Heart right ventricle (tissue), 2 donors: Measurements from ENCODE around the genes SERPINB4 and SERPINB3.

DNA sequence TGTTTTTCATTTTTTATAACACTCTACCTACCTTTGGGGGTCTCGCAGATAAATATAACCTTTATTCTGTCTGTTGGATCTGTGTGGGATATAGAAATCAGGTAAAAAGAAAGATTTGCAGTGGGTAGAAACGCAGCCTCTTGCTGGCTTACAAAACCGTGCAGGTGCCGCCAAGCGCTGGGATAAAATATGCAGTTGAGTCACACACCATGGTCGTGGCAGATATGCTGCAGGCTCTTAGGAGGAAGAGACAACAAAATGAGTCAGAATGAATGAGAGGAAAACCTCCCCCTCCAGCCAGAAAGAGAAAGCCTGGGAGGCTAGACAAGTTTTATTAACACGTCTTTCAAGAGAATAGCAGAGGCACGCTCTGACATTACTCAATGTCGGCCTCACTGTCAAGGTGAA is 37.2 kb upstream of the ZCCHC2 start:
- PRO-cap, 2 experiments, result no peak in any of the 2 experiments

DNA sequence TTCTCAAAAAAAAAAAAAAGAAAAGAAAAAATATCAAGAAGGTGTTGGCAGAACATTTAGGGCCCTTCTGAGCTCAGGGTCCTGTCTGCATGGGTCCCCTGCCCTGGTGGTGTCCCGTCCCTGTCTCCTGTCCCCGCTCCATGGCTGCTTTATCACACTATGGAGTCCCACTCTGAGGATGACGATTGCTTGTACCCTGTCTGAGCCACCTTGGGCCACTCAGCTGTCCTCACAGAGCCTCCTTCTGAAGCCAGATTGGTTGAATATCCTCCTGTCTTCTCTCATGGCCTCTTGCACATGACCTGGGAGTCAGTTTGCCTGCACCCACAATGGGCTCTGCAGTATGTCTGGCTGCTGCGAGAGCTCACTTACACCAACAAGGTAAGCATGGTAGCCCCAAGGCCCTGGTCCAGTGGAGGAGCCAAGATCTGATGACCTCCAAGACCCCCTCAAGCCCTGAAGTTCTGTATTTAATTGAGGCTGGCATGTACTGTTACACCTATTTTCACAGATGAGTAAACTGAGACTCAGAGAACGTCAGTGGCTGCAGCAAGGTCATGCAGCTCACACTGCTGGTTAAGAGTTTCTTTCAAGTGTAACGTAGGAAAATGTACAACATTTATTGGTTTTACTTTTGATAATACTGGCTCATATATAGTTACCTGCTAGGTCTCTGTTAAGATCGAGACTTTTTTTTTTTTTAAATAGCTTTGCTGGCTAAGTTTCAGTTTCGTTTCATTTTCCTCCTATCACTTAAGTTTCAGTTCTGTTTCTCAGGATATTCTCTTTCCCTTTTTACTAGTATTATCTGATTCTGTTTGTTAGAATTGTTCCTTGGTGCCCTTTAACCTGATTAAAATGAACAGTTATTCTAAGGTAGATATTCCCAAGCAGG is 16.9 kb upstream of the ZCCHC2 start:
- PRO-cap, 2 experiments, result no peak in any of the 2 experiments

GRCh38 chr18:62611977-62612615 is 89.3 kb downstream of the ZCCHC2 start:
- PRO-cap, 2 experiments, result peak in 2 of 2 experiments; most common plus-strand start chr18:62612252 (in 1); most common minus-strand start chr18:62612120 (in 2)

- PRO-cap, 2 experiments, result no peak in any of the 2 experiments
Observed at GRCh38 chr18:62690252-62690728, 25.1 kb upstream of the PHLPP1 start.

- PRO-cap, 2 experiments, result no peak in any of the 2 experiments
Observed at GRCh38 chr18:62978264-62979361, 263.3 kb downstream of the PHLPP1 start.

- PRO-cap, 2 experiments, result no peak in any of the 2 experiments
Observed at GRCh38 chr18:62991793-62992427, 276.6 kb downstream of the PHLPP1 start.

DNA sequence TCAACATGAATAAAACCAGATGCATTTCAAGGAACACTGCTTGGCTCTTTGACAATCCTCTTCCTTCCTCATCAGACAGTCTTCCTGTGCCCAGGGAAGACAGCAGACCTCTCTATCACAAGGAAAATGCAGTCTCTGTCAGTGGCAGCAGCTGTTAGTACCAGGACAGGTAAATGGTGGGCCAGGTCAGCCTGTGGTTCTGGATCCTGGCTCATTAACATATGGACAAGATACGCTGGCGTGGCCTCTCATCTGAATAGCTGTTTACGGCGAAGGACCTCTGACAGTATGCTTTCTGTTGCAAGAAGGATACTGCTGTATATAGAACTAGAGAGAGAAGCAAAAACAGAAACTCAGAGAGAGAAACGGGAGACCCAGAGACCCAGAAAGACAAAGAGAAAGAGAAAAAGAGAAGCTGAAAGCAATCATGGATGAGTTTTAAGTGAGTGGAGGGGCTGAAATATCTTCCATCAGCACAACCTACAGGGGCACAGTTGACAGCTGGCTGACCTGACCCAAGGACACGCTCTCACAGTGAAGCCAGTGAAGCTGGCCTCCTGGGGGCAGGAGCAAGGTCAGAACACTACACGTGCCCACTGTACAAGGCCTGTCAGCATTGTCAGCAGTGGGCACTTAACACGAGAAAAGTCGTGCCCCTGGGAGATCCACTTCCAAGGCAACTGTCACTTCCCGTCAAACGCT is 176.6 kb downstream of the BCL2 start:
- PRO-cap, 2 experiments, result no peak in any of the 2 experiments

DNA sequence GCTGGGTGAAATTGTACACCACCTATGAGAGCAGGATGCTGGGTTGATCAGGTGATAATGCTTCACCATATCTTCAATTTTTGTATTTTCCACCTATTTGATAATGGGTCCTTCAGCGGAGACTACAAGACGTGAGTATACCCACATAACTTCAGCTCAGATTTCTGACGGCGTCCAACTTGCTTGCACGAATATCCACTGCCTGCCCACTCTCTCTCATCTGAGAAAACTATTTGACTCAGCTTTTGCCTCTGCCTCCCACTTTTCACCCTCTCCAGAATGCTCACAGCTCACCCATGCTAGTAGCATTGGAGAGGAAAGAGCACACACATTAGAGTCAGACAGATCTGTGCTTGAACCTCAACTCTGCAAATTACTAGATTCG is 166.8 kb downstream of the BCL2 start:
- PRO-cap, 2 experiments, result no peak in any of the 2 experiments

- PRO-cap, 2 experiments, result no peak in any of the 2 experiments
Observed at GRCh38 chr18:63155798-63156889, 163.4 kb downstream of the BCL2 start.

DNA sequence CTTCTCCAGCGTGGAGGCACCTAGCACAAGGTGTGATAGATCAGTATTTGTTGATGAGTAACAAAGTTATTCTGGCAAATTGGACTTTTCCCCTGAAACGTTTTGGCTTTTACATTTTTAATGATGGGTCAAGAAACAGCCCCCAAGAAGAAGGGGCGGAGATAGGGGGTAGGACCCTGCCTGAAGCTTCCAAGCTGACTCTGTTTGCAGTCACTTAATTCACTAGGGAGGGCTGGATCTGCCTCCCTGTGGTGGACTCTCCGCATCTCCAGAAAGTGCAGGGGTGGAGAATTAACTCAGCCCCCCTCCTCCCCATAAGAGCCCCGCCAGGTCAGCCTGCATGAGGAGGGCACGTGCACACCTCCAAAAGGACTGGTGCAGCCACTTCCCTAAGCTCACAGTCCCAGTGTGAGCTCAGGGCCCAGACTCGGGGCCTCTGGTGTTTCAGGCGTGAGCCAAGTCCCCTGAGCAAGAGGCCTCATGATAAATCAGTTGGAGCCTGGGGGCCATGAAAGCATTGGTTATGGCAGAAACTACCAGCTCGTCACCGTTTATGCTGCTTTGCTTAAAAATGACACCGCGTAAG is 141.9 kb downstream of the BCL2 start:
- PRO-cap, 2 experiments, result no peak in any of the 2 experiments

DNA sequence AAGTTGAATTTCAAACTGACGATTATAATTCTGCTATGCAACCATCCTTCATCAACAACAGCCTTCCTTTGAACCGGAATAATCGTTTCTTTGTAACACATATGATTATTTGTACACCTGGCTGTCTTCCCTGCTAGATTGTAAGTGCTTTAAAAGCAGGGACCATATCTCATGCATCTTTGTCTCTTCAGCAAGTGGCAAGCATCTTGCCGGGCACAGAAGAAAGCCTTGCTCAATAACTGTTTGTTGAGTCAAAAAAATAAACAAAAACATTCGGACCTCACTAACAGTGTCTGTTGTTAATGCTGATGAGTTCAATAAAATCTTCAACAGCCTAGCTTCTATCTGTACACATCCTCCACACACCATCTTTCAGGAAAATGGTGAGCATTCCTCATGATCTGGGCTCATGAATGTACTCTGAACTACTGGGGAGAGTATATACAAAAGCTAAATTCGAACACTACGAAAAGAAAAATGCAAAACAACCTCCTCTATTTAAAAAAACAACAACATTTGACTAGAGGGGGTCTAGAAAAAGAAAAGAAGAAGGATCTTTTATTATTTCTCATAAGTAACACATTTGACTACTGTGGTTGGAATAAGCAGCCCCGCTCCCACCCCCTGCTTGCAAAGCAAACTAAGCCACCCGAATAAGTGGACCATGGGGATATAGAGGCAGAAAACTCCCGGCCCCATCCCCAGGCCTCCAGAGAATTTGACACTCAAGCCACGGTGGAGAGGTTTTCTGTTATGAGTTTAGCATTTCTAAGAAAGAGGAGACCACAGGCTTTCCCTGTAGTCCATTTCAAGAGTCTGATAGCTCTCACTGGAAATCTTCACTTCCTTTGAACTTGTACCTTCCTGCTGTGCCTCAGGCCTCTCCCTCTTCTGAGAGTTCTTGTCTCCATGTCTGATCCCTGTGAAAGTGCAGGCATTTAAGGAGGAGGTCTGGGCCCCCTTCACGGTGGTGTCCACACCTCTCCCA is 114.1 kb downstream of the BCL2 start:
- PRO-cap, 2 experiments, result no peak in any of the 2 experiments

DNA sequence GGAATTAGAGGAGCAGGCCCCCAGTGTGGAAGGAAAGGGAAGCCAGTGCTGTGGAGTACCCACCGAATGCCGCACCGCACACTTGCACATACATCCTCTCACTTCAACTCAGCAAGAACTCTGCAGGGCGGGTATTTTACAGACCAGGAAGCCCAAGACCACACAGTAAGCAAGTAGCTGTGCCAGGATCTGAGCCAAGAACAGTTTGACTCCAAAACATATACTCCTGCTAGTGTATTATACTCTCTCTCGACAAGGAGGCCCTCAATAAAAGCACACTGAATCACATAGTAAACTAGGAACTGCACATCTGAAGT is 69.7 kb downstream of the BCL2 start:
- PRO-cap, 2 experiments, result no peak in any of the 2 experiments

DNA sequence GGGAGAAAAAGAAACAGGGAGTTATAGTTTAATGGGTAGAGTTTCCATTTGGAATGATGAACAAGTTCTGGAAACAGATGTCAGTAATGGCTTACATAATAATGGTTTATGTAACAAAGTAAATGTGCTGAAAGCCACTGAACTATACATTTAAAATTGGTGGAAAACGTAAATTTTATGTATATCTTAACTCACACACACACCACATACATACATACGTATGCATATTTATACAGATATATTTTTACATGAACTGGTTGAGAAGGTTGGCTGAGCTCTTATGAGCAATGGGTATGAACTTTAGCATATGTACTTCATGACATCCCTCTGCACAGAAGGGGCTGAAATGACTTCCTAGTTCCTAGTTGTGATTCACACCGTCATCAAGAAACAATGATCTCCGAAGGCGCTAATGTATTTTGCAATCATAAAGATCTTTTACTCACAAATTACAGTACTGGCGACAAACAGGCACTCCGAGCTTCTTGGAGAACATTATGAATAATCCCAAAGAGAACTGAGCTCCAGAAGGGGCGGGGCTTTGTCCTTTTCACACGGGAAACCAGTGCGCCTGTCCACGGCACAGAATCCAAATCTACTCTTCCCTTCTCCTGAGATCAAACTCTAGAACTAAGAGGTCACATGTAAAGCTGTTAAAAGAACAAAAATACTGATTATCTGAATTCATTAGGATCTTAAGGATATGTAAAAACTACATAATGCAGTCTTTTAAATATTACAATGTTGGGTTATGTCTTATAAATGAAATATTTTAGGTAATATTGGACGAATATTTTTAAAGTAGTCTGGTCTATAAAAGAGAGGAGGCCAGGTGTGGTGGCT is 18.1 kb downstream of the BCL2 start:
- PRO-cap, 2 experiments, result peak in 1 of 2 experiments; most common plus-strand start position 557 of the sequence (in 1); most common minus-strand start position 487 of the sequence (in 1)

GRCh38 chr18:63306849-63307136 is 12.8 kb downstream of the BCL2 start:
- PRO-cap, 2 experiments, result no peak in any of the 2 experiments

GRCh38 chr18:63356234-63356743 is 10.7 kb downstream of the KDSR start:
- PRO-cap, 2 experiments, result peak in 1 of 2 experiments; most common plus-strand start chr18:63356548 (in 1)

GRCh38 chr18:63405954-63406261 is 16.4 kb downstream of the VPS4B start:
- PRO-cap, 2 experiments, result peak in 1 of 2 experiments; most common plus-strand start chr18:63406198 (in 1)

DNA sequence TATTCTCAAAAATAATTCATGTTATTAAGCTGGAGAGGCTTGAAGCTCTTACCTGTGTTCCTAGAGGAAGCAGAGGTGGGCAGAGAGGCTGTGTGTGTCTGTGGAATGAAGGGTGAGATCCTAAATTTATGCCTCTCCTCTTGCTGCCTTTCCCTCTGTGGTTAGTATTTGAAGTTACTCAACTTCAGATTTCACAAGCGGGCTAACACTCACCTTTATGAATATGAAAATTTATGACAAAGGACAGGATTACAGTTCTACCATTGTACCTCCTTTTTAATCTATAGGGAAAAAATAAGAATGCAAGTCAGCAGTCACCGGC is at the start of gene SERPINB4:
Gene SERPINB4, minus strand, starts transcription at position 100 of the 322 bp plus-strand sequence.
- PRO-cap, 2 experiments, result no peak in any of the 2 experiments

- PRO-cap, 2 experiments, result no peak in any of the 2 experiments
Observed at GRCh38 chr18:63661731-63662055, at the start of gene SERPINB3. TSS of gene SERPINB3 (minus strand) at chr18:63661893.

DNA sequence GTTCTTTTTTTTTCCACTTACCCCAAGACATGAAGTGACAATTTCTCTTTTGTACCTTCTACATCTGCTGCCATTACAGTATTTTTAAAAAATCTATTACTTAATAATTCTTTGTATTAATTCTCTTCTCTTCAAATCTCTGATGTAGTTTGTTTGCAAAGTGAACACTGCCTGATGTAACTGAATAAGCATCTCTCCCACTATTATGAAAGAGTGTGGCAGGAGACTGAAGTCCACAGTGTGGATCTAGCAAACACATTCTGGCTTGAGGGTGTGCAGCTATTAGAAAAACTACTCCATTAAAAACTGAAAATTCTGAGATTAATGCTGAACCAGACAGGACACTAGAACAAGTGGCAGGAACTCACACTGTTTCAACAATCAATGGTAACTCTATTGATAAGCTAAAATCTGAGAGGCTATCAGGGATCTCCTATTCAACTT is 5.0 kb upstream of the SERPINB8 start:
- PRO-cap, 2 experiments, result no peak in any of the 2 experiments

- PRO-cap, 2 experiments, result no peak in any of the 2 experiments
Observed at GRCh38 chr18:65751324-65751733, 517 bp downstream of the CDH7 start.